Colonic mucosa (tissue), 1 donor: ENCODE measurements around a stretch of chr10.

GRCh38 chr10:98243805-98244466, 24.1 kb downstream of the LOXL4 start:
- PRO-cap, result no peak

GRCh38 chr10:99526742-99527445, 5.8 kb upstream of the NKX2-3 start:
- PRO-cap, result no peak

DNA sequence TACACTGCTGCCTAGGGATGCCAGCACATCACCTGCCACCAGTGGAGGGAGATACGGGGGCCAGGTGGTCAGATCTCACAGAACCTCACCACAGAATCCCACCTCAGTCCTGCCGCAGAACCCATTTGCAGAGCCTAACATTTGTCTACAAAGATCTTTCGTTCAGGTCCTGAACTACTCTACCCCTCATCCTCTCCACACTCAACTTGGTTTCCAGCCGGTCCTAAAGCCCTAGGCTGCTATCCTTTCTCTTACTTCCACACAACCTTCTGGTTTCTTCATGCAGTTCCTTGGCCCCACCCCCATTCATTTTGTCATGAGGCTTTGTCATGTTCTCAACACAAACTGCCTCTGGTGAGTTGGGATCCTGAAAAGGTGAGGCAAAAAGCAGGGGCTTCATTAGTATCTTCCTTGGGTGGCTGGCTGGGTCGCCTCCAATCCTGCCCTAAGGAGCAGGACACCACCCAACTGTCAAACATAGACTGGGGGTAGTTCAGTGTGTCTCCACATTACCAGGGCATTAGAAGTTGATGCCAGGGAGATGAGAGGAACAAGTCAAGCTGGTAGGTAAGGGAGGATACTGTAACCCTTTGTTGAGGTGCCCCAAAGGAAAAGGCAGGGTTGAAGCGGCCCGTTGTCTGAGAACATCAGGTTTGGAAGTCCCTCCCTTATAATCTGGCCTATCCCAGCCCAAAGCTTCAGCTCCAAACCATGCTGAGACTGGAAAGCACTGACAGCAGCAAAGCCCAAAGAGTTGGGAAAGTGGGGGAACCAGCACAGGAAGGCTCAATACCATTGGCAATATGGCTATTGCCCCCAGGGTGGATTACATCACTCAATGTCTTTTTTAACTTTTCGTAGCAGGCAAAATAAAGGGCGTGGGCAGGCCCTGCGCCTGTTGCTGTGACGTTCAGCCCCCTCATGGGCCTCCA, 7.1 kb downstream of the SLC25A28 start:
- PRO-cap, result no peak

GRCh38 chr10:99620640-99621179, 471 bp upstream of the SLC25A28 start:
- PRO-cap, result bidirectional peak, plus-strand start at chr10:99620857, minus-strand start at chr10:99620407

- PRO-cap, result no peak
These were observed 1.7 kb downstream of the CUTC start for GRCh38 chr10:99733845-99734067.

DNA sequence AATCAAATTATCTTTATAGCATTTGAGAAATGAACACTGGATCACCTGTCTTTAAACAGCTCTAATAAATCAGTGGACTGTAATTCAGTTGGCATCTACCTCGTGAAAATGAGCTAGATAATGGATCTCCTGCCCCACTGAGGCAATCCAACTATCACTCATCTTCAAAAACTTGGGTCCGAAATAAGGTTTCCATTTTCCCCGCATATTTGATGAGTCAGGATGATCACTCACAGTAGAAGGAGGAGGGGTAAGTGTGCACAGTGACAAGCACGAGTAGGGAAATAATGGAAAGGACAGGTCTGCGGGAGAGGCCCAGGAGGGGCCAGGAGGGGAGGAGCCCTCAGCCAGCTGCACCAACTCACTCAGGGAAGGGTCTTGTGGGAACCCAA, 2.6 kb downstream of the ABCC2 start:
- PRO-cap, result no peak

DNA sequence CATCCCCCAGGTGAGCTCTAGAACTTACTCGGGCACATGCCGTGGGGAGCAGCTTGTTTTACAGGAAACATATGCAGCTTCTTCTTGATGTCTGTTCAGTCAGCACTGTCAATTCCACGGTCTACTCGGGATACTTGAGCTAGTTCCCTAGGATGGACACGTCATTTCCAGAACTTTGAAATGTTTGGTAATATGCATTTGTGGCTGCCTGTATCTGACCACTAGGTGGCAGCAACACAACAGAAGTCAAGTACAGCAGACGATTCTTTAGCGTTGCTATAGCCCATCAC, 63.3 kb downstream of the ABCC2 start:
- PRO-cap, result no peak

- PRO-cap, result no peak
These were observed 67.8 kb downstream of the ABCC2 start for GRCh38 chr10:99849872-99850981.

- PRO-cap, result unidirectional peak, minus-strand start at chr10:99913924
These were observed 96.1 kb downstream of the DNMBP start for GRCh38 chr10:99913379-99914399.

- PRO-cap, result no peak
These were observed 16.5 kb downstream of the CPN1 start for GRCh38 chr10:100065074-100065602.

GRCh38 chr10:100285800-100286538, 511 bp downstream of the BLOC1S2 start:
- PRO-cap, result bidirectional peak, plus-strand start at chr10:100286265, minus-strand start at chr10:100286190

GRCh38 chr10:100292183-100292659, 5.7 kb upstream of the BLOC1S2 start:
- PRO-cap, result no peak

DNA sequence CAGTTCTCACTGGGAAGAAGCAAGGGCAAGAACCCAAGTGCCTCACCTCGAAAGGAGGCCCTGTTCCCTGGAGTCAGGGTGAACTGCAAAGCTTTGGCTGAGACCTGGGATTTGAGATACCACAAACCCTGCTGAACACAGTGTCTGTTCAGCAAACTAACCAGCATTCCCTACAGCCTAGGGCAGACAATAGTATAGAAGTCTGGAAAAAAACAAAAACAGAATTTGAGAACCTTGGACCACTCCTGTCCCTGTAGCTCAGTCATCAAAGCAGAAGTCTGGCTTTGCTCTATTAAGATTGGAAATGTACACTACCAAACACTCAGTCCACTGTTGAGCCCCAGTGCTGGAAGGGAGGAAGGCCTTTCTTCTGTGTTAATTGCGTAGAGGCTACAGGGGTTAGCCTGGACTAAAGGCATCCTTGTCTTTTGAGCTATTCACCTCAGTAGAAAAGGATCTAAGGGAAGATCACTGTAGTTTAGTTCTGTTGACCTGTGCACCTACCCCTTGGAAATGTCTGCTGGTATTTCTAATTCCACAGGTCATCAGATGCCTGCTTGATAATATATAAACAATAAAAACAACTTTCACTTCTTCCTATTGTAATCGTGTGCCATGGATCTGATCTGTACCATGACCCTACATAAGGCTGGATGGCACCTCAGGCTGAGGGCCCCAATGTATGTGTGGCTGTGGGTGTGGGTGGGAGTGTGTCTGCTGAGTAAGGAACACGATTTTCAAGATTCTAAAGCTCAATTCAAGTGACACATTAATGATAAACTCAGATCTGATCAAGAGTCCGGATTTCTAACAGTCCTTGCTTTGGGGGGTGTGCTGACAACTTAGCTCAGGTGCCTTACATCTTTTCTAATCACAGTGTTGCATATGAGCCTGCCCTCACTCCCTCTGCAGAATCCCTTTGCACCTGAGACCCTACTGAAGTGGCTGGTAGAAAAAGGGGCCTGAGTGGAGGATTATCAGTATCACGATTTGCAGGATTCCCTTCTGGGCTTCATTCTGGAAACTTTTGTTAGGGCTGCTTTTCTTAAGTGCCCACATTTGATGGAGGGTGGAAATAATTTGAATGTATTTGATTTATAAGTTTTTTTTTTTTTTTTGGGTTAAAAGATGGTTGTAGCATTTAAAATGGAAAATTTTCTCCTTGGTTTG, 16.4 kb downstream of the SCD start:
- PRO-cap, result no peak

- PRO-cap, result no peak
These were observed 37.7 kb upstream of the WNT8B start for GRCh38 chr10:100425252-100425451.

GRCh38 chr10:100735124-100736069, 10.0 kb upstream of the PAX2 start:
- PRO-cap, result unidirectional peak, plus-strand start at chr10:100735614

DNA sequence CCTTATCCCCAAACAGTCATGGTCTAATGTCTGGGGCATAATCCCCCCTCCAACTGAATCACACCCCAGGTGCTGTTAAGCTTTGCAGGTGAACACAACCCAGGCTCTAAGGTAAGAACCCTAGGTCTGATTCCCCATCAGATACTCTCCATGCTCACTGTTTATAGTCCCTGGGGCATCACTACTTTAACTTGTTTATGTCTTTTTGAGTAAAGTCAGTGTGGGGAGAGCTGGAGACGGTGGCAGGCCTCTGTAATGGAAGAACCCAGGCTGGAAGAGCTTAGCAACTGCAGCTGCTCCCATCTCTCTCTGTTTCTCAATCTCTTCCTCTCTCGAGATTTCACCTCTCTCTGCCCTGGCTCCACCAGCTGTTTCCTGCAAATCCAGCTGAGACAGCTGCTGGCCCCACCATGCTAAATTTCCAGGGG, 25.9 kb upstream of the SLF2 start:
- PRO-cap, result no peak

- PRO-cap, result no peak
These were observed 1.9 kb downstream of the SFXN3 start for GRCh38 chr10:101033024-101033330.

DNA sequence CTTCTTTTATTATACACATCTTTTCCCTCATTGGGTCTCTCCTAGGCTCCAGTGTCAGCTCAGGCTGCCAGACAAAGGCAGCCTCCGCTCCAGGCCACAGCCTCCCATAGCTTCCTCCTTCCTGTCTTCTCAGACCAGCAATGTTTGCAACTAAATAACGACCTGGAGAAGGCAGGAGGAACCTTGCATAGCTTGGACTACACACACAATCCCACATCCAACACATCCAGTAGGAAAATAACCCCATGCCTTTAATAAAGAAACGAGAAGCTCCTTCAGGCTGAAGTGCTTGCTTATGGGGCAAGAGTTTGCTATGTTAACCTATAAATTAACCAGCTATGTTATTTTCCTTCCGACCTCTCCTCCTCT, 12.4 kb downstream of the SFXN3 start:
- PRO-cap, result unidirectional peak, minus-strand start at position 129 of the sequence

GRCh38 chr10:101120854-101121243, 10.3 kb upstream of the TLX1 start:
- PRO-cap, result no peak

GRCh38 chr10:101353443-101353821, 533 bp upstream of the BTRC start:
- PRO-cap, result no peak